Colonic mucosa (tissue), 1 donor: ENCODE measurements around a stretch of chr5.

DNA sequence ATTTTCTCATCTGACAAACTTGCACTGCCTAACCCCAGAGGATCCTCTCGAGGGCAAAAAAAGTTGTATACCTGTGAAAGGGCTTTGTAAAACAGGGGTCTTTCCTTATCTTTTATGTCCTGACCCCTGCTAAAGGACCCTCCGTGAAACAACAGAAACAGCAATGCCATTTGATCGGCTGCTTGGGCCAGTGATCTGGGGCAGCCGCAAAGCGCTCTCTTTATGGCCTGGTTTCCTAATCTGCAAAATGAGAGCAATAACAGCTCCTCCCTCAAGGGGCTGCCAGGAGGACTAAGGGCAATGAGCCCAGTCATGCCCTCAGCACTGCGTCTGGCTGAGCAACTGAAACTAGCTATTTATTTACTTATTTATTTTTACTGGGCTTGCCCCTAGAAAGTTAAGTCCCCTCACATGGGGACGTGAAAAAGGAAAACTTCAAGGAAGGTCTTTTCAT is 18.4 kb downstream of the CMBL start:
- PRO-cap, result unidirectional peak, minus-strand start at position 213 of the sequence

DNA sequence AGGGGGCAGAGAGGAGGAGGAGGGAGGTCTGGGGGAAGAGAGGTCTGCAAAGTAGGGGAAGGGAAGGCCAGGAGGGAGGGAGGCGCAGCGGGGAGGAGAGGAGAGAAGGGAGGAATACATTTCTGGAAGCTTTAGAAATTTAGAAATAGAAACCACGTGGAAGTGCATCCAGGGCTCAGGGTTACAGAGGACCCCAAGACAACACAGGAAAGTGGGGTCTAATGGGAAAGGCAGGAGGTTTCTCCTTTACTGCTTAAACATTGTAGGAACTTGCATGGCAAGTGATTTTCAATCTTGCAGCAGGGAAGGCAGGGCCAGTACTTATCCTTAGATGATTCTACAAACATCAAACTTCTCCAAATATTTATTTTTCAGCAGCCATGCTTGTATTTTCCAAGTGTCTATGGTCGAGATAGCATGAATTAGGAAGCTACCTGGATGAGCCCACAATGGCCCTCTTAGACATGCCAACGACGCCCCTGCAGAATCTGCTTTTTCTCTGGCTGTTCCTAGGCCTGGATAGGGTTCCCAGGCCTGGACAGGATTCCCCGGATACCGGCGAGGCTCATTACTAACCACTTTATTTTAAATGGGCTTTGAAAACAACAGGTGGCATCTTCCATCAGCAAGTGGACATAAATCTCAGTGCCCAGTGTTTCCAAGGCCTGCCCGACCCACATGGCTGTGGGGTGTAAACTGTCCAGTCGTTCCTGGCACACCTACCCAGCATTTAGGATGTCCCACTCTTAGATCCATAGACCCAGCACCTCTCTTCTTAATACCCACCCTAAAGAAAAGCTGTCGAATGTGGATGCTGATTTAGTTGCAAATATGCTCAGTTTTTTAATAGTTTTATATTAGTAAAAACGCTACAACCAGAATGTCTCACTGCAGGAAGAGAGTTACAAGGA is 1.1 kb downstream of the CMBL start:
- PRO-cap, result no peak

GRCh38 chr5:10384117-10384980 is 30.9 kb downstream of the MARCHF6 start:
- PRO-cap, result no peak

- PRO-cap, result unidirectional peak, plus-strand start at chr5:10479583
Observed at GRCh38 chr5:10479131-10479899, 37.6 kb downstream of the ROPN1L start.

DNA sequence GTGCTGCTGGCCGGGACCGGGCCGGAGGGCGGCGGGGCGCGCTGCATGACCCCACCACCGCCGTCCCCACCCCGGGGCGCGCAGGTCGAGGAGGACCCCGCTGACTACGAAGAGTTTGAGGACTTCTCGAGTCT is 468 bp downstream of the ANKRD33B start:
- PRO-cap, result no peak

DNA sequence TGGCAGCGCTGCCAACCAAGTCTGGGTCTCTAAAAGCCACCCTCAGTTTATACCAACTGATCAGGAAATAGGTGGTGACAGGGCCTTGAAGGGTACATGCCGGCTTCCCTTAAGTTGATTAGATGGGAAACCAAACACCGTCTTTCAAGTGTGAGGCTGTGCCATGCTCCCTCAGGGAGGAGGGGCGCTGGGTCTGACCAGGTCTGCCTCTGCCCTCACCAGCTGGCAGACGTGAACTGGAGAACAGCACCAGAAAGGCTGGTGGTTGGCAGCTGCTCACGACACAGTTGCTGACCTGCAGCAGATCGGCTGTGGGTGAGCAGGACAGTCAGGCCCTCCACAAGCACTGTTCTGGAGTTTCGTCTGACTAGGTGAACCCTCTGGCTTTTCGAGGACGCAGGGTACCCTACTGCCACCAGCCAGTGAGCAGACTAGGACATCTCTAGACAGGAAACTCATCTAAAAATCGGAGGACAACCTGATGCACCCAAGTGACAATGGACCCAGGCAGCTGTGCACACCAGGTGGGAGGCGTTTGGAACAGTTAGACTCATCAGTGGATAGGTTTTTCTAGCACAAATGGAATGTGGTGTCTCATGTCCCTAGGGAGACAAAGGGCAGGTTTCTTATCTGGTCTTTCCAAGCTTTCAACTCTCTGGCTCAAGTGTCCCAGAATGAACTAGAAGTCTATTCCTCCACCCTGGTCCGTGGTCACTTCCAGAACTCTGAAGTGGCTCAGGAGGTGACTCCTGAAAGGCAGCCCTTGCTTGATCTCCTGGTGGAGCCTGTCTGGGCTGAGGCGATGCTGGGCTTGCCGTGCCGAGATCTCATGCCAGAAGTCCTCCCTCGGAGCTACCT is 81.2 kb downstream of the DAP start:
- PRO-cap, result no peak

DNA sequence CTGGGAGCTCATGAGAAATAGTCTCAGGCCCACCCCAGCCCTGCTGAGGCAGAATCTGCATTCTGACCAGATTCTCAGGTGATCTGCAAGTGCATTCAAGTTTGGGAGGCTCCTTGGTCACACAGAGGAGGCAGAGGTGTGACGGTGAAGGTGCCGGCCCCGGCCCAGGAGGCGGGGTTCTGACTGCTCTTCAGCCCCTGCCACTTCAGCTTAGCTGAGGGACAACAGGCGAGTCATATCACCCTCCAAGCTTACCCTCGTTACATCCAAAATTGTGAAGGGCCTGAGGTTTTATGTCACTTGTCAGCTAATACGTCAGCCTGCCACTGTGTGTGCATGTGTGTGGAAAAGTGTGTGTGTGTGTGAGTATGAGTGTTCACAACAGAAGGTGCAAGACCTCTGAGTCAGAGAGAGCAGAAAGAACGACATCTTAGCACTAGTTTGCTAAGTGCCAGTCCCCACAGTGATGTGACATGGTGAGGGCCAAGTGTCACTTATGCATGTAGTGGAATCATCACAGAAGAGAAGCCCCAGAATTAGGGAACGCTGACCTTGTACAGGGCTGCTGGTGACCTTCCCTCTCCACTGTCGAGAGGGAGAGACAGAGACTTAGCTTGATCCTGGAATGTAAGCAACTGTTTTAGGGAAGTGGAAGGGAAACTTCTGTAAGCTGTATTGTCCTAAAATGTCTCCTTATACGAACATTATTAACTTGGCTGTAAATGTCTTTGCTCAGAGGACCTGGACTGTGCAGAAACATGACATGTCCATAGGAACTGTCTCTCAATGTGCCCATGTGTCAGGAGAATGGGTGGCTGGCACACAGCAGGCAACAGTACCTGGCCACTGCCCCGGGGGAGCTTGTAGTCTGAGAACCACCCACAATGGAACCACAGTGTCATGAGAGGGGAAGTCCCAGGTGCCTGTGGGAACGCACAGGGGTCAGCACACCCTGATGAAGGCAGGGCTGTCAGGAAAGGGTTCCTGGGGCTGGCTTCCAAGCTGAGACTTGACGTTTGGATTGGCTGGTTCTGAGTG is 34.3 kb downstream of the DAP start:
- PRO-cap, result no peak

DNA sequence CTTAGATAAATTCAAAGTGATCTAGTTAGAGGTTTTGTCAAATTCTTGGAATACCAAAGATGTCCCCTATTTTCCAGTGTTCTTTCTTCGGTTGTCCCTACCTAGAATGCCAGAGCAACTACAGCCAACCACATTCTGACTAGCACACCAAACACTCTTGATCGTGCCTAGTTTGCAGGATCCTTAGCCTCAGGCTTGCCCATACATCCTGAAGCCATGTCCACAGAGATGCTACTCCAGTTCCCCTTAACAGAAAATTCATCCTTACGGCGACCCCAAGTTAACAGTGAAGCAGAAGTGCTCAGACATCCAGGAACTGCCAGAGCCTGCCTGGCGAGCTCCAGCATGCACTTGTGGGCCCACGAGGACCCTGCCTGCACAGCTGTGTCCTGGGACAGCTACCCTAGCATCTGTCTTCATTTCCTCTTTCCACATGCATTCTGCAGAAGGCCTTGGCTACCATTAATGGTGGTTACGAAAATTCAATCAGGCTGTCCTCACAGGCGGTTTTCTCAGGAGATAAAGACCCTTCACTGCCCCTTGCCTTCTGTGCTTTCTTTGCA is 31.4 kb downstream of the DAP start:
- PRO-cap, result no peak

DNA sequence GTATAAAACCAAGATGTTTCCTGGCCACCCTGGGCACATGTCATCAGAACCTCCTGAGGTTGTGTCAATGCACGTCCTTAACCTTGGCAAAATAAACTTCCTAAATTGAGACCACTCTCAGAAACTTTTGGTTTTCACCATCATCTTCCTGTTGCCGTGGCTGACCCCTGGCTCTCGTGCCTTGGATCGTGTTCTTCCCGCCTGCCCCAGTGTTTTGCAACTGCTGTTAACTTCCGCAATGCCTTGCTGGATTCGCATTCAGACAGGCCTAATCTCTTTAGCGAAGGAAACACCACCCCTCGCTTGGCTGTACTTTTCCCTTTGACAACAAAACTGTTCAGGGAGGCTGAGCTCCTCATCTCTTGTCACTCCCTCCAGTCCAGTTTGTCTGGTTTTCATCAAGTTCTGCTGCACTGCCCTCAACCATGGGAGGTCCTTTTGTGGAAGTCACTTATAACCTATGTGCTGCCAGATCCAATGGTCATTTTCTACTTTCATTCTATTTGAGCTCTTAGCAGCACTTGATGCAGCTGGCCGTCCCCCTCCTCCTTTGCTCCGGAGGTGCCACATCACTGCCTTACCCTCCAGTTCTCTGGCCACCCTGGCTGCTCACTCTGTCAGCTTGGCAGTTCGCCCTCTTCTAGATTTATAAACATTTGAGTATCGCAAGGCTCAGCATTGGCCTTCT is 1.4 kb upstream of the DAP start:
- PRO-cap, result no peak

GRCh38 chr5:11549283-11549546 is 355.0 kb downstream of the CTNND2 start:
- PRO-cap, result no peak

GRCh38 chr5:11902118-11902825 is 2.0 kb downstream of the CTNND2 start:
- PRO-cap, result no peak

DNA sequence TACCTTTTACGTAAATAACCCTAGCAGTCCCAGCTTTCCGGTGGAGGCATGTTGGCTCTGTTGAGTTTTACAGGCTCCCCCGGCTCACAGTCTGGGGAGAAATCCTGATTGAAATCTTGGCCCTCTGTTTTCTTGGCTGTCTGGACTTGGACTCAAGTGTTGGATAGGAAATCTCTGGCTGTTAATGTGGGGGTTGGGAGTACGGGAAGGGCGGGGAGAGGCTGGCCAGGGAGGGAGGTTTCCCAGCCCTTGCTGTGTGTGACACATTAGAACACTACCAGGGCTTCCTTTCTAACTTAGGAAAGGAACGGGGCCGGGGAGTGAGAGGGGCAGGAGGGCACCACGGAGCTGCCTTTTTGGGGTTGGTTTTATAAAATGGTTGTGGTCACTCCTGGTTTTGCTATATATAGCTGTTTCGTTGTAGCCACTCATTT is 10.9 kb downstream of the TRIO start:
- PRO-cap, result bidirectional peak, plus-strand start at position 294 of the sequence, minus-strand start at position 154 of the sequence

- PRO-cap, result no peak
Observed at GRCh38 chr5:14158696-14159521, 15.8 kb downstream of the TRIO start.

GRCh38 chr5:14183927-14184511 is 40.9 kb downstream of the TRIO start:
- PRO-cap, result no peak

DNA sequence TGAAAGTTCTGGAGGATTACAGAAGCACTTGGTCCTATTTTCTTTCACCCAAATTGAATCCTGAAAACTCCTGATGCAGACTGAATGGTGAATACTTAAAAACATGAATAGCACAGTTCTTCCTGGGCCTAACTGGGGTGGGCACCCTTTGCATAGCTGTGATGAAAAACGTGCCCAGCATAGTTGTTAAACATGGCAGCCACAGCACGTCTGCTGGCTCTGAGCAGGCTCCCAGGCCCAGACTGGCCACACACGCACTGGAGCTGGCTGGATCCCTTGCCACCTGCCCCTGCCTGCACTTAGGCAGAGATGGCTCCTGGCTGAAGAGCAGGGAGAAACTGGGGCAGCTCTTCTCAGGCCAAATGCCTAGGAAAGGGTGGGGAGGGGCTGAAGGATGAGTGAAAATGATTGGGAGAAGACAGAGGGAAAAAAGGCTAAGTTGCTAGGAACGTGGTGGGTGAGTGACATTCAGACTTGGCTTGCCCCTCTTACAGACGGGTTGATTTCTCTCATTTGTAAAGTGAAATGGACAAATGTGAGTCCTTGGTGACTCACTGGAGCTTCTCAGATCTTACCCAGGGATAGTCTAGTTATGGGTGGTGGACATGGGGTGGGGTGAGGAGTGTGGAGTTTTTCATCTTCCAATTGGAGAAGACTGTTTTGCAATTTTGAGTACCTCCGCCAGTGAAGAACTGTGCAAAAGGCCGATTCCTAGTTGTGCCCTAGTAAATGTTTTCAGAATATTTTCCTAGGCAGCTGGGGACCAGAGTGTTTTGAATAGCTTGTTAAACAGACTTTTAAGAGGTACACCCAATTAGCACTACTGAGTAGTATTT is 42.3 kb downstream of the TRIO start:
- PRO-cap, result unidirectional peak, minus-strand start at position 566 of the sequence

- PRO-cap, result no peak
Observed at GRCh38 chr5:14383553-14384419, 197.8 kb upstream of the OTULINL start.

- PRO-cap, result no peak
Observed at GRCh38 chr5:14402678-14403205, 178.8 kb upstream of the OTULINL start.

DNA sequence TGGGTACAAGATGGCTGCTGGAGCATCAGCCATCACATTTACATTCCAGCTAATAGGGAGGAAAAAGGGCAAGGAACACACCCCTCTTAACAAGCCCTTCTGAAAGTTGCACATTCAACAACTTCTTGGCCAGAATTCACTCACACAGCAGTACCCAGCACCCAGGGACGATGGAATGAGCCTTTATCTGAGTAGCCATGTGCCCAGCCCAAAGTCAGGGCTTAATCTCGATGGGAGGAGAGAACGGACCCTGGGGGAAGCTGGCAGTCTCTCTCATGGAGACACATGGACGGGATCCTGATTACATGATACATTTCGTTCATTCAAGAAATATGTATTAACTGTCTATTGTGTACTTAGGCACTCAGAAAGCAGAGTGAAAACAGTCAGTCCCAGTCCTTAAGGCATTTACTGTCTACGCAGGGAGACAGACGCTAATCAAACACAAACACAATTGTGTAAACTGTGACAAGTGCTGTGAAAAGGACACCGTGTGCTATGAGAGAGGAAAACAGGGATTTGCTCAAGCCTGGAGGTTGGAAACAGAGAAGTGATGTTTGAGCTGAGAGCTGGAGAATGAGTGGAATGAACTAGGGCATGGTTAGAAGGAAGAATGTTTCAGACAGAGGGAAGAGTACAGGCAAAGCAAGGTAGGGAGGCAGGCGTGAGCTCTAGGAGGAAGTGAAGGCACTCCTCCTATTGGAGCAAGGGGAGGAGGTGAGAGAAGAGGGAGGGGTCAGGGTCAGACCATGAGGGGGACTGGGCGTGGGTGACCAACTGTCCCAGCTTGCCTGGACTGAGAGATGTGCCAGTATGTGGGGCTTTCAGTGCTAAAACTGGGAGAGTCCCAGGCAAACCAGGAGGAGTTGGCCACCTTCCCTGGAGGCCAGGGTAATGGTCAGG is 7.4 kb downstream of the OTULINL start:
- PRO-cap, result no peak

DNA sequence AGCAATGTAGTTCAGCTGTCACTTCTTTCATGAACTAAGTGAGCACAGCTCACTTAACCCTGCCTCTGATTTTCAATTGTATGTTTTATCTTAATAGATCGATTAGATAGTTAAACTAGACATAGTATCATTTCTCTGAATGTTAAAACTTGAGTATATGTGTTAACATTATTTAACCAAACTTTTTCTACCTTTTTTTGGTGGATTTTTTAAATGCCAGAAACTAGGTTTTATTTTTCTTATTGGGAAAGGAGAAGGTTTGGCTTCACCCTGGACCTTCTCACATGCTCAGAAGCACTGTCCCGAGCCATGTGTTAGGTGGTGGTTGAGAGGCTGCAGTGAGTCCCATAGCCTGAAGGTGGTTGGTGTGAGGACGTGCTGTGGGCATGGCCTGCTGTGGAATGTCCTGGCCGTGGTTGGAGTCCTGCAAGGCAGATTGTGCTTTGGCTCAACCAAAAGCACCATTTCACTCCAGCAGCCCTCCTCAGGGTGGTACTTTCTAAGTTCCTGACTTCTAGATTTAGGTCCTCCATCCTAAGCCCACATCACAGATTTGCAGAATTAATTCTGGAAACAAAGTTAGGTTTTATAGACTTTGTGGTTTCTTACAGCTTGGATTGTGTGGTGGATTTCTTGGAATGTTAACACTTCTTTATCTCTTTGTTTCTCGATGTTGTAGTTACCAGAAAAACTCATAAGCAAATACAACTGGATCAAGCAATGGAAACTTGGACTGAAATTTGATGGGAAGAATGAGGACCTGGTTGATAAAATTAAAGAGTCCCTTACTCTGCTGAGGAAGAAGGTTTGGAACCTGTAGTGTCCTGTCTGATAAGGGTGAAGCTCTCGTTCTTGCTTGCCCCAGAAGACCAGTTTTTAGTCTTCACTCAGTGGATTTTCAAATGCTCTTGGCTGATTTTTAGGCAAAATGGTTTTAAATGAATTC is 22.6 kb downstream of the OTULIN start:
- PRO-cap, result no peak

GRCh38 chr5:14705469-14706137 is 41.1 kb downstream of the OTULIN start:
- PRO-cap, result no peak